Measurements from ENCODE around the genes SERPINH1, THAP12 and EMSY.

DNA sequence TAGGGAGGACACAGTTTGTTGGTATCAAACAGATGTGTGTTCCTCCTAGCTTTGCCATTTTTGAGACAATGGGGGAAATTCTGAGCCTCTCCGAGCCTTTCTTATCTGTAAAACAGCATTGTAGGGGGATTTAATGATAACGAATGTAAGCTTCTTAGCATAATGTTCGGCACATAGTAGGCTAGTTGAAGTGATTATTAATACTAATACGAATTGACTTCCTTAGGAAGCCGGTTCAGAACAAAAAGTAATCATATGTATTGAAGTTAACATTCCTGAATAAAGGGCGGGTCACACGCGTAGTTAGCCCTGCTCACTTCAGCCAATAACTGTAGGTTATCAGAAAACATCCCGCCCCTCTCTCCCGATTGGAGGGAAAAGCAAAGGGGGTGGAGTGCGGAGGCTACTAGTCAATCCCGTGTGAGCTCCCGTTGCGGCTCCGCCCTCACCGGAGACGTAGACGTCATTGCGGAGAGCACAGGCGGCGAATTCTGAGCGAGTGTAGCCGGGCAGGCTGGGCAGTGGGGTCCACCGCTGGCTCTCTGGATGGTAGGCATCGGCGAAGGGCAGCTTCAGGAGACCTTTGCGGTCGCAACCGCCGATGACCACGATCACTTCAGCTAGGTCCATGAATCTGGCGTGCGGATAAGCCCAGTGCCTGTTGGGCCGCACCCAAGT lies 4.9 kb downstream of the KLHL35 start:
- PRO-cap = no peak
- RAMPAGE, long total RNA, 4 experiments = no peak in any of the 4 experiments

DNA sequence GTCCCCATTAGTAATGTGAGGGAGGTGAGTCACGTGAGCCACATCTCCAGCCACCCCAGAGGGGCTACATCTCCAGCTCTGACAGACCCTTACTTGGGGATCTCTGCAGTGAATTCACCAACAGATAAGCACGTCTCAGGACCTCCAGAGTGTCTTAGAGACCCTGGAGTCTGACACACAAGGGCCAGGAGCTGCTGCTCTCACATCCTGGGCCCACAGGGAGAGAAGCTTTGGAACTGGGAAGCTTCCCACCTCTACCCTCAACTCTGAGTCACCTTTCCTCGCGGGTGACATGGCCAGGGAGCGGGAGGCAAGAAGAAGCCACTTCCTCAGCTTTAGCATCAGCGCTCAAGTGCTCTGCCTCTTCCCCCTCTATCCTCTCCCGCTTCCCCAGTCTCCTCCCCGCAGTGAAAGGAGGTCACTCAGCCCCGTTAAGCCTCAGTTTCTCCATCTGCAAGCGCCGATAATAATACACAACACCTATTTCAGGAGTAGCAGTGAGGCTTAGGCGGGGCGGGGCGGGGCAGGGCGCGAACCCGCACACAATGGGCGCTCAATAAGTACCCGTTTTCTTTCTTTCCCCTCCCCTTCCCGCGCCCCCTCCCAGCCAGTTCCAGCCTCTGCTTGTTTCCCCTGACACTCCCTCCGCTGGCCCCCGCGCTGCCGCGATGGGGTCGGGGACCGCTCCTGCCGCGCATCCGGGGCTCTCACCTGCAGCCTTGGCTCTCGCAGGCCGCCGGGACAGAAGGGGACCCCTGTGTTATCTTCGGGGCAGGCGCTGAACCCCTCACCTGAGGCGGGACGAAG lies 1.0 kb downstream of the GDPD5 start:
- PRO-cap = no peak
- RAMPAGE, long total RNA, 4 experiments = no peak in any of the 4 experiments

GRCh38 chr11:75558005-75558746 lies 3.9 kb upstream of the SERPINH1 start:
- PRO-cap = no peak
- RAMPAGE, long total RNA, 4 experiments = no peak in any of the 4 experiments

DNA sequence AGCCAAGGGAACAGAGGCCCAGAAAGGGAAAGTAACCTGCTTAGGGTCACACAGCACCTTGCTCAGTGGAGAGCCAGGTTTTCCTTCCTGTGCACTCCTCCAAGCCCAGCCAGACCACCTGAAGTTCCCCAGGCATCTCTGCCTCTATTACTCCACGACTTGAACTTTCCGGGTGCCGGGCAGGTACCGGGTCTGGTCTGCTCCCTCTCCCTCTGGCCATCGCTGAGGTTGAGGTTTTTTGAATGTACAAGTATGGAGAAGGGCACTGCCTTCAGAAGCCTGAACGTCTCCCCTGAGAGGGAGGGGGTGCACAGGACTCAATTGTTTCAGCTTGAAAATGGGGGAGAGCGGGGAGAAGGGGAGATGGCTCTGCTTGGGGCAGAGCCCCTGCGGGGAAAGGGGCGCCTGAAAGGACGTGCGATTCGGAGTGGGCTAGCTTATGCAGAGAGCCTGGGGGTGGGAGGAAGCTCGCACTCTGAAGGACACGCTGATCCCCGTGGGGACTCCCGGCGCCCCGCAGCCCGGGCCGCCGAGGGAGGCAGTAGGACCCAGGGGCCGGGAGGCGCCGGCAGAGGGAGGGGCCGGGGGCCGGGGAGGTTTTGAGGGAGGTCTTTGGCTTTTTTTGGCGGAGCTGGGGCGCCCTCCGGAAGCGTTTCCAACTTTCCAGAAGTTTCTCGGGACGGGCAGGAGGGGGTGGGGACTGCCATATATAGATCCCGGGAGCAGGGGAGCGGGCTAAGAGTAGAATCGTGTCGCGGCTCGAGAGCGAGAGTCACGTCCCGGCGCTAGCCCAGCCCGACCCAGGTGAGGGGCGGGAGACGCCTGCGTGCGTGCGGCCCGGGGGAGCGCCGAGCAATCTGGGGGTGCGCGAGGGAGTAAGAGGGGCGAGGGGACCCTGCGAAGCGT lies at the start of gene SERPINH1:
Gene SERPINH1 (plus strand): TSS at position 738 of the 906 bp plus-strand sequence.
- PRO-cap = unidirectional peak, plus-strand start at position 738 of the sequence
- RAMPAGE, long total RNA, 4 experiments = start-site peak on the plus strand in 3 of 4 experiments, centred at positions 746 to 751 of the sequence, 208 to 2,020 reads per replicate

- PRO-cap = unidirectional peak, minus-strand start at chr11:75584091
- RAMPAGE, long total RNA, 4 experiments = no peak in any of the 4 experiments
Measured at GRCh38 chr11:75583621-75584376, 21.7 kb downstream of the SERPINH1 start.

- PRO-cap = no peak
- RAMPAGE, long total RNA, 4 experiments = no peak in any of the 4 experiments
Measured at GRCh38 chr11:75719575-75720089, 2.0 kb downstream of the MOGAT2 start.

DNA sequence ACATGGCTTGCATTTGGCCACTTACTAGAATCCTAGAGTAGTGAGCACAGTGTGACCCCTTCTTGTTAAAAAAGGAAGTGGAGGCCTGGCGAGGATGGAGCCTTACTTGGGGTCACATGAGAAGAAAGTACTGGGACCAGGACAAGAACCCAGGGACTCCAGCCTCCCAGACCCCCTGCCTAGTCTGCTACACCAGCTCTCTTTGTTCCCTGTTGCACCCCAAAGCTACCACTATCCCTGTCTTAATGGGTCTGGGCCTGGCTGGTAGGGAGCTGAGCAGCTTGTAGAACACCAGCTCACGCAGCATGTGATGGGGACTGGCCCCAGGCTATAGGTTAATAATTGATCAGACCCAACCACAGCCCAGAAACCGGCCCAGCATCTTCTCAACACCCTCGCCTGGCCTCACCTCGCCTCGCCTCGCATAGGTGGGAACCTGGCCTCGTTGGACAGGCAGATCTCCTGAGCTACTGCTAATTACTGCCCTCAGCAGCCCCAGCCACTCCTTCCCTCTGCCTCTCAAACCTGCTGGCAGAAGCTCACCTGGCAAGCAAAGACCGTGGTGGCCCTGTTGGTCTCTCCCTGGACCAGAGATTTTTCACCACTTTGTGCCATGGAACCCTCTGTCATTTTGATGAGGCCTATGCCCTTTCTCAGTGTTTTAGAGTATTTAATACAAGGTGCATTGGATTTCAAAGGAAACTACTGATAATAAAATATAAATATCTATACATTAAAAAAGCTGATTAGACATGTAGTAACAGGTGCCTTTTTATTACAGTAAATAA lies 17.8 kb downstream of the DGAT2 start:
- PRO-cap = no peak
- RAMPAGE, long total RNA, 4 experiments = no peak in any of the 4 experiments

GRCh38 chr11:75889975-75890243 lies 74.9 kb downstream of the UVRAG start:
- PRO-cap = no peak
- RAMPAGE, long total RNA, 4 experiments = no peak in any of the 4 experiments

- PRO-cap = no peak
- RAMPAGE, long total RNA, 4 experiments = no peak in any of the 4 experiments
Measured at GRCh38 chr11:75890244-75891049, 75.4 kb downstream of the UVRAG start.

DNA sequence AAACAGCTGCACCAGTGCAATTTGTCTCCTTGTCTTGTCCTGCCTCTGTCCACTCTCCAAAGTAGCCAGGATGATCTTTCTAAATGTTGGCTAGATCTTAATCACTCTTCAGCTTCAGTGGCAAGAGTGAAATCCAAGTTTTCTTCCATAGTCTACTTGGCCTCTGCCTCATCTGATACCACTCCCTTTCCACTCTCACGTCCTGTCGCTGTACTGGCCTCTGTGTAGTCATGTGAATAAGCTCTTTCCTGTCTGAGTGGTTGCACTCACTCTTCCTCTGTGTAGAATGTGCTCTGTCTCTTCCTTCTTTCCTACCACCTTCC lies 86.6 kb downstream of the WNT11 start:
- PRO-cap = no peak
- RAMPAGE, long total RNA, 4 experiments = start-site peak on the minus strand in 1 of 4 experiments, centred at position 145 of the sequence, 13 reads per replicate

- PRO-cap = no peak
- RAMPAGE, long total RNA, 4 experiments = no peak in any of the 4 experiments
Measured at GRCh38 chr11:76140998-76141400, 65.3 kb downstream of the WNT11 start.

- PRO-cap = no peak
- RAMPAGE, long total RNA, 4 experiments = no peak in any of the 4 experiments
Measured at GRCh38 chr11:76184458-76185184, 21.7 kb downstream of the WNT11 start.

DNA sequence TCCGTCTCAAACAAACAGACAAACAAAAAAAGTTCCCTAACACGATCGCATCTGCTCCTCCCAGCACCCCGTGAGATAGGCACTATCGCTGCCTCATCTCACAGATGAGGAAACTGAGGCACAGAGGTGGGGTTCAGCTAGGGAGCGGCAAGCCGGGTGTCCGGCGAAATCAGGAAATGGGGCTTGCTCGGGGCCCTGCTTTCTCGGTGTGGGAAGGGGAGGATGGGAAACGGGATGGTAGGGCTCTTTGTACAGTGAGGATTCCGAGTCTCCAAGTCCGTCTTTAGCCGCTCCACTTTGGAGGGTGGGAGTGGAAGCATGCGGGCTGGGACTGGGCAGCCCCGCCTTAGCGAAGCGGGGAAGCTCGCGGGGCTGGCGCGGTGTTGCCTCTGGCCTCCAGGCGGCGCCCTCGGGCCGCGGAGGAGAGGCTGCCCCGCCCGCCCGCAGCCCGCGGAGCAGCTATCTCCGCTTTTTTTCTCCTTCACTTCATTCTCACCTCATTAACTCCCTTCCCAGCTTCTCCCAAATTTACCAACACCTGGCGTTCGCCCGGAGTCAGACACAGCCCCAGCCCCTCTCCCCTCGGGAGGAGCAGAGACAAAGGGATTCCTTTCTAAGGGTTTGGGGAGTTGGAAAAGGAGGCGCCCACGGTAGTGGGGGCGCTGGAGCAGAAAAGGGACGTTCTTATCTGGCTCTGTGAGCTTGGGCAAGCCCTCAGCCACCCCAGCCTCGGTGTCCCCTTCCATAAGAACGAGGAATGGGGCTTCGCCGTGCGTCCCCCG lies 1.2 kb upstream of the WNT11 start:
- PRO-cap = no peak
- RAMPAGE, long total RNA, 4 experiments = no peak in any of the 4 experiments

GRCh38 chr11:76227969-76228534 lies 21.8 kb upstream of the WNT11 start:
- PRO-cap = no peak
- RAMPAGE, long total RNA, 4 experiments = no peak in any of the 4 experiments

DNA sequence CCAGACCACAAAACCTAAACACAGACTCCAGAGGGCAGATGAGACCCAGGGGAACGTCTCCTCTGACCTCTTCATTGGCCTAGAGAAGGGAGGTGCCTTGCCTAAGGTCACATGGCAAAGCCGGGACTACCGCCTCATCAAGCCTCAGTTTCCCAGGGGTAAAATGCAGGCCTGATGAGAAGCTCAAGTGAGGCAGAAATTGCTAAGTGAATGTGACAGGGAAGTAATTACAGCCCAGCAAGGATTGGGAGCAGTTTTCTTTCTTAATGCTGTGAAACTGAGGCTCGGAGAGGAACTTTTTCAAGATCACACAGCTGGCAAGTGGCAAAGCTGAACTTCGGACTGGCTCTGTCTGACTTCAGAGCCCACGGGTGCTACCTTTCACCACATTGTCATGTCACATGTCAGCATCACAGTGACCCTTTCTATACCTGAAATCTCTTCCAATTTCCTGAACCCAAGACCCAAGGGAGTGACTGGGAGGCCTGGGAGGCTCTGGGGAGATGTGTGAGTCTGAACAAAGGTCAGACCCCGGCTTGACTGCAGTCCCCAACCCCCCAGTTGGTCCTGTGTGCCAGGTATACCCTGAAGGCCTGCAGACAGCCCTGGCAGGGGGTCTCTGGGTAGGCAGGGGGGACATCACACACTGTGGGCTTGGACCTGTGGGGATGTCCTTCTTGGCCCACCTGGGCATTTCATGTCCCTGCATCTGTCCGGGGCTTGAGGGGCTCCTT lies 70.1 kb upstream of the WNT11 start:
- PRO-cap = no peak
- RAMPAGE, long total RNA, 4 experiments = no peak in any of the 4 experiments

DNA sequence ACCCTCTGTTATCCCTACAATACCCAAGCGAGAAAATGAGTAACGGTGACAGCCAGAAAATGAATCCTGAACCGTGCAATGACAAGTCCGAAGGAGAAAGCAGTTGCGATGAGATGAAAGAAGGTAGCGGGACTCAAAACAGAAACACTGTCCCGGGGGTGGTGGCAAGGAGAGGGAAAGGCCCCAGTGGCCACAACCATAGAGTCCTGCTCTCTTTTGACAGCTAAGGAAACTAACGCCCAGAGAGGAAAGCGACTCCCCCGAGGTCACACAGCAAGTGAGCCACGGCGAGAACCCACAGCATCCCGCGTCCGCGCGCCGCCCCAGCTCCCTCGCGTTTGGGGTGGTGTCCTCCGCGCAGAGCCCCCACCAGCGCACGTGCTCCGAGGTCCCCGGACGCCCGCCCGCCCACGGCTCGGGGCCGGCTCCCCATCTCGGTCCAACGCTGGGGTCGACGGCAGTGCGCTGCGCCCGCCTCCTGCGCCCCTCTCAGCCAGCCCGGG lies 714 bp downstream of the THAP12 start:
- PRO-cap = no peak
- RAMPAGE, long total RNA, 4 experiments = no peak in any of the 4 experiments

DNA sequence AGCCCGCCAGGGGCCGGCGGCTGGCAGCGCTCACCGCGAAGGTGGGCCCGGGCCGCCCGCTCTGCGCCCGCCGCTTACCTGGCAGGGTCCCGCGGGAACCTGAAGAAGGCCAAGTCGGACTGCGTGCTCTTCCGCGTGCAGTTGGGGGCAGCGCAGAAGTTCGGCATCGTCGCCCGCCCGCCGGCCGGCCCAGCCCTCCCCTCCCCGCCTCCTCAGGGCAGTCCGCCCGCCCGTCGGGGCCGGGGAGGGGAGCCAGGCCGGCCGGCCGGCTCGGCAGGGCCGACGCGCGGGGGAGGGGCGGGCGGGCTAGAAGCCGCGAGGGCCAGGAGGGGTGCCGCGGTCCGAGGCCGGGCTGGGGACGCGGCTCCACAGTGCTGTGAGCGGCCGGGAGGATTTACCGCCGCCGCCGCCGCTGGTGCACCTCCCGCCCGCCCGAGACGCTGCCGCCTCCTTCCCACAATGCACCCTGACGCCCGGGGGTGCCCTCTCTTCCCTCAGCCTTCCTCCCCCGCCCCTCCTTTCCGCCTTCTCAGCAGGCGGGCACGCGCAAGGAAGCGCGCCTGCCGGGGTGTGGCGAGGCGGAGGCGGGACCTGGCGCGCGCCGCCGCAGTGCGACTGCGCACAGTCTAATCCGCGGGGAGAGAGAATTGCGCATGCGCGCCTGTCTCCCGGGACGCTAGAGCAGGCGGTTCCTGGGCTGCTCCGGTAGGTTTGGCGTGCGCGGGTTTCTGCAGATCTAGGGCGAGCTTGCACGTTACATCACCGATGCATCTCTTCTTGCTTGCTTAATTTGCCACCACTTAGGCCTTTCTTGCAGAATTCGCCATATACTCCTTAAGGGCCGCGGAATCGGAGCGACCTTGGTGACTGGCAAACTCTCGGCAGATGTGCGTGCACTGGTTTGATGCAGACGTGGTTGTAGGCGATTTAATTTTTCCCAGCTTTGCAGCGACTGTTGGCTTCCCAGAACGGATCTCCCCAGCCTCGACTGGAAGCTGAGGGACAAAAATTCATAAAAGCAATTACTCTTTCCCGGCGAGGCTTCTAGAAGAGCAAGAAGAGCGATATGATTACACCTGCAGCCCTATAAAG lies at the start of gene THAP12:
Gene THAP12 (minus strand): TSS at position 463 of the 1,092 bp plus-strand sequence.
- PRO-cap = unidirectional peak, minus-strand start at position 453 of the sequence
- RAMPAGE, long total RNA, 4 experiments = start-site peak on the plus strand in 3 of 4 experiments, centred at positions 660 to 690 of the sequence, 16 to 30 reads per replicate; start-site peak on the minus strand in 2 of 4 experiments, centred at positions 129 to 154 of the sequence, 65 to 134 reads per replicate

GRCh38 chr11:76443880-76445320 lies at the start of gene EMSY:
Gene EMSY (plus strand): TSS chr11:76445018.
- PRO-cap = unidirectional peak, minus-strand start at chr11:76444618; unidirectional peak, minus-strand start at chr11:76444667
- RAMPAGE, long total RNA, 4 experiments = start-site peak on the plus strand in 4 of 4 experiments, at chr11:76445007-76445072 at its widest, 387 to 932 reads per replicate; start-site peak on the minus strand in 4 of 4 experiments, at chr11:76444609-76444688 at its widest, 15 to 63 reads per replicate

GRCh38 chr11:76578358-76579336 lies 91.9 kb downstream of the LRRC32 start:
- PRO-cap = no peak
- RAMPAGE, long total RNA, 4 experiments = no peak in any of the 4 experiments

GRCh38 chr11:76678147-76678785 lies 7.7 kb upstream of the LRRC32 start:
- PRO-cap = no peak
- RAMPAGE, long total RNA, 4 experiments = no peak in any of the 4 experiments

Data from omental fat pad (tissue), 4 donors.